Metastatic Breast Carcinoma in the Ovary (tissue), 3 donors: ENCODE data around the genes AKIRIN2 and RNGTT.

DNA sequence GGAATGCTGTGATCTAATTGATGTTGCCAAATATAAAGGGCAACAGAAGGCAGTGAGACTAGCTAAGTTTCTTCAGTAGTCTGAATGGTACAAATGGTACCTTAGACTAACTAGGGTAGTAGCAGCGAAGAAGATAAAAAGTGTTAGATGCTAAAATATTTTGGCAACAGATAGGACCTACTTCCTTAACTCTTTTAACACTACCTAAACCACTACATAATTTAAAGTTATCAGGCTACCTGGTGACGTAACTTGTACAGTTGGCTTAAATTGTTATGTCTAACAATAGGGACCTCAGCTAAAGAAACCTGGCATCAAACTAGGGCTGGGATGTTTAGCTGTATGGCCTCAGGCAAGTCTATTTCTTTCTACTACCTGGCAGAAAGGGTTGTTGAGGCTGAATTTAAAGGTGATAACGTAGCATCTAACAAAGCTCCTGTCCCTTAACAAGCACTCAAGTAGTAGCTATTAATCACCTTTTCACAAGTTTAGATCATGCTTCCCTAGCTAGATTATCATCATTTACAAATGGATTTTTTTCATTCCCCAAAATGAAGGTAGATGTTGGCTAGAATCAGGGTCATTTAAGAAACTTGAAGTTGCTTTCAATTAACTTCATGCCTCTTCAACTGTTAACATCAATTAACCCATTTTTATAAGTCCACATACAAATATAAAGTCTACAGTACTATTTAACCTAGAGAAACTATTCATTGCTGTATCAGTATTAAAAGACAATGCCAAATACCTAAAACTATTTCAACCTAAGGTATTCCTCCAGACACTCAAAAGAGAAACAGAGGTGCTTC, 11.0 kb downstream of the SYNCRIP start:
- PRO-cap, 3 experiments, result no peak in any of the 3 experiments

- PRO-cap, 3 experiments, result no peak in any of the 3 experiments
Observed at GRCh38 chr6:85636542-85637572, 5.8 kb downstream of the SYNCRIP start.

DNA sequence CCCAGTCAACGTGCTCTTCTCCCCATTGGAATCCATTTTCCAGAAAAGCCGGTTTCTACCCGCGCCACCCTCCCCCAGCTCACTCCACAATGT, 178 bp downstream of the SYNCRIP start:
- PRO-cap, 3 experiments, result no peak in any of the 3 experiments

DNA sequence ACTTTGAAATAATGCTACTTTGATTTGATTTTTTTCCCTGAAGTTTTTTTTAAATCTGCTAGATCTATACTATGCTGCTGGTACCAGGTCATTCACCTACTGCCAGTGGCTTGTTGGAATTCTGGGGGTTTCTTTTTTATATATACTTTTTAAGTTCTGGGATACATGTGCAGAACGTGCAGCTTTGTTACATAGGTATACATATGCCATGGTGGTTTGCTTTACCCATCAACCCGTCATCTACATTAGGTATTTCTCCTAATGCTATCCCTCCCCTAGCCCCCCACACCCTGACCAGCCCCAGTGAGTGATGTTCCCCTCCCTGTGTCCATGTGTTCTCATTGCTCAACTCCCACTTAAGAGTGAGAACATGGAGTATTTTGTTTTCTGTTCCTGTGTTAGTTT, 644.3 kb upstream of the HTR1E start:
- PRO-cap, 3 experiments, result no peak in any of the 3 experiments

- PRO-cap, 3 experiments, result no peak in any of the 3 experiments
Observed at GRCh38 chr6:86897253-86897523, 40.1 kb upstream of the HTR1E start.

DNA sequence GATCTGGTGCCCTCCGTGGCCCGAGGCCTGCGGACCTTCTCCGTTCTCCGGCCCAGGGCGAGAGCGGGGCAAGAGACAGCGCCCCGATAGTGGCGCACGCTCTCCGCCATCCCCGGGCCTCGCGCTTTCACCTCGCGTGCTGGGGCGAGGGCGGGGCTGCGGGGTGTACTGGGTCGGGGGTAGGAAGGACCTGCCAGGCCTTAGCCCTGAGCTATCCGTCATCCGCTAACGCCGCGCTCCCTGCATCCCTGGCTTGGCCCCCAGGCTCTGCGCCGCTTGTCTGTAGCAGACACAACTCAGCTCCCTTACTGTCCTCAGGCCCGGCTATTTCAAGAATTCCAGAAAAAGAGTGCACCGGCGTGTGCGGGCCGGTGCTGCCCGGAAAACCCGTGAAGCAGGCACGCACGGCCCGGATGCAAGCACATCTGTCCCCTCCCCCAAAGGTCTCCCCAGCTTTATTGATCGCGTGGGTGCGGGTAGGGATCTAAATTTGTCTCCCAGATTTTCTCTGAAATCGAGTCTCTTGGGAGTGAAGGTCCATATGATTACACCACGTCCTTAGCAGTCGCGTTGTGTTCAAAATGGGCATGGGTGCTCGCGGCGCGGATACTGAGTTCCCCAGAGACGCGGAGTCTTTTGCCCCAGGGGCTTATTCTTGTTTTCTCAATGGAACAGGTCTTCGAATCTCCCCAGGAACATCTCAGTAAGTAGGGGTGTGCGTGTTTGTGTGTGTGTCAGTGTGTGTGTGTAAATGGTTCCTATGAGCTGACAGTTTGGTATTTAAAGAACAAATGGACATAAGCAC, 3.0 kb upstream of the ZNF292 start:
- PRO-cap, 3 experiments, result peak in 3 of 3 experiments; most common plus-strand start position 203 of the sequence (in 1); most common minus-strand start position 121 of the sequence (in 3)

DNA sequence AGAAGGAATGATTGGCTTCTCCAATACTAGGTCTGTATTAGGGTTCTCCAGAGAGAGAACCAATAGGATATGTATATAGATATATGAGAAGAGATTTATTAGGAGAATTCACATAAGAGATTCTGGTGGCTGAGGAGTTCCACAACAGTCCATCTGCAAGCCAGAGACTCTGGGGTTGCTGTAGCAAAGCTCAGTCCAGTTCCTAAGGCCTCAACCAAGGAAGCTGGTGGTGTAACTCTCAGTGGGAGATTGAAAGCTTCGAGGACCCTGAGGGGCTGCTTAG, 29.1 kb downstream of the ZNF292 start:
- PRO-cap, 3 experiments, result no peak in any of the 3 experiments

DNA sequence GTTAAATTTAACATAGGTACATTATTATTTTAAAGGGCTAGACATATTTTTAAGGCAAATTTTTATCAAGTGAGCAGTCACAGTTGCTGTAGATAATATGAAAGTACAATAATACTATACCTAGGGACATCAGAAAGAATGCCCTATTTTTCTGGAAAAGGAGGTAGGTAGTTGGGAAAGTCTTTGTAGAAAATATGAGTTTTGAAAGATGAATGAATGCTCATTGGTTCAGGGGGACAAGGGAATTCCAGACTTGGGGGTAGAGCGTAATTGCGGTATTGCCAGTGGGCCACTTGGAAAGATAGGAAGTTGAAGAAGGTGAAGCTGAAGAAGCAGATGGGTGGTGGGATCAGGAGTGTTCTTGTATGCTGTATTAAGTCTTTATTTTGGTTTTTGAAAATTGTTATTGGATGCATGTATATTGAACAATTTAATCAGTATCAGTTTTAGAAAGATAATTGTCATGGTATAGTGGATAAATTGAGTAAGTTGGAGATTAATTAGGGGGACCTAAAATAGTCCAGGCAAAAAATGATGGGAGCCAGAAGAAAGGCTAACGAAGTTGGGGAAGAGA, 57.9 kb upstream of the SMIM8 start:
- PRO-cap, 3 experiments, result no peak in any of the 3 experiments

DNA sequence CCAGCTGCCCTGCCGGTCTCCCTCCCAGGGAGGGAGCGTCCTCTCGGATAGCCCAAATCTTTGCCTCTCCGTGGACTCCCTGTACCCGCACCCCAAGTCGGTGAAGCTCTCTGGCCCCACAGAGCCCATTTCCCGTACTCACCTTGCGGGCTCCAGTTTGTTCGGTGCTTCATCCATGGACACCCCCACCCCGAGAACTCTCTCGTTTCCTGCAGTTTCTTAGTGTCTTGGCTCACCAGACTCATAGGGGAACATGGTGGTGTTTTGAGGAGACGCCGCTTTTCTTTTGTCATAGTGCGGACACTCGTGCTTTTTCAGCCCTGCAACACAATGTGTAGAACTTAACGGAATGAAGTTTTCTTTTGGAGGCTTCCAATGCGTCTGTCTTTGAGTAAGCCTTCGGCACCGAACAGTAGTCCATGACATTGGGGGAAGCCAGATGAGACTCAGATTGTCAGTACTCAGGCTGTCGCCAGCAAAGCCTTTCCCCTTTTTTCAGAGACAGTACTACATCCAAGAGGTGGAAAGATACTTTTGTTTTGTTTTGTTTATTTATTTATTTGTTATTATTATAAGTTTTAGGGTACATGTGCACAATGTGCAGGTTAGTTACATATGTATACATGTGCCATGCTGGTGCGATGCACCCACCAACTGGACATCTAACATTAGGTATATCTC, 476 bp downstream of the SMIM8 start:
- PRO-cap, 3 experiments, result no peak in any of the 3 experiments

DNA sequence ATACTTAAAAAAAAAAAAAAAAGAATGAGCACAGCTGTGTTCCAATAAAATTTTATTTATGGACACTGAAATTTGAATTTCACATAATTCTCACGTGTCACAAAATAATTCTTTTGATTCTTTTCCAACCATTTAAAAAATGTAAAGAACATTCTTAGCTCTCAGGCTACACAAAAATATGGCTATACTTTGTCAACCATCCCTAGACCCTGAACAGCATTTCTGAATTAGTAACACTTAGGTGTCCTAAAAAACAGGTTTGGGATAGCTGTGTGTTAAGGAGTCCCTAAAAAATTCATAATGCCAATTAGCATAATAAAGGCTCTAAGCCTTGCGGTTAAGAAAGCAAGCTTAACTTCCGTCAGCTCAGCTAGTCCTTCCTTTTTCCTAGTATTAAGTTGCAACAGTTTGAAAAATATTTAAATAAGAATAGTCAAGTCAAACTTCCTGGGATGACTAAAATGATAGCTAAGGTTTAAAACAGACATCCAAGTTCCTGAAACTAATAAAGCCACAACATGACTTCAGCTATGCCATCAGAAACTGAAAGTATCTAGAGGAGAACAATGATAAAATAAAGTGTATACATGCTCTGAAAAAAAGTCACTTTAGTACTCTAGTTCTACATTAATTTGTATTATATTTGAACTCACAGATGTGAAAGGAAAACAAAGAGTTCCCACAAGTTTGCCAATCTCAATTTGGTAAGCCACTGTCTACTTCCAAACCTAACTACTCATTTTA, 3.5 kb downstream of the AKIRIN2 start:
- PRO-cap, 3 experiments, result peak in 2 of 3 experiments; most common plus-strand start position 505 of the sequence (in 2); most common minus-strand start position 394 of the sequence (in 1)

DNA sequence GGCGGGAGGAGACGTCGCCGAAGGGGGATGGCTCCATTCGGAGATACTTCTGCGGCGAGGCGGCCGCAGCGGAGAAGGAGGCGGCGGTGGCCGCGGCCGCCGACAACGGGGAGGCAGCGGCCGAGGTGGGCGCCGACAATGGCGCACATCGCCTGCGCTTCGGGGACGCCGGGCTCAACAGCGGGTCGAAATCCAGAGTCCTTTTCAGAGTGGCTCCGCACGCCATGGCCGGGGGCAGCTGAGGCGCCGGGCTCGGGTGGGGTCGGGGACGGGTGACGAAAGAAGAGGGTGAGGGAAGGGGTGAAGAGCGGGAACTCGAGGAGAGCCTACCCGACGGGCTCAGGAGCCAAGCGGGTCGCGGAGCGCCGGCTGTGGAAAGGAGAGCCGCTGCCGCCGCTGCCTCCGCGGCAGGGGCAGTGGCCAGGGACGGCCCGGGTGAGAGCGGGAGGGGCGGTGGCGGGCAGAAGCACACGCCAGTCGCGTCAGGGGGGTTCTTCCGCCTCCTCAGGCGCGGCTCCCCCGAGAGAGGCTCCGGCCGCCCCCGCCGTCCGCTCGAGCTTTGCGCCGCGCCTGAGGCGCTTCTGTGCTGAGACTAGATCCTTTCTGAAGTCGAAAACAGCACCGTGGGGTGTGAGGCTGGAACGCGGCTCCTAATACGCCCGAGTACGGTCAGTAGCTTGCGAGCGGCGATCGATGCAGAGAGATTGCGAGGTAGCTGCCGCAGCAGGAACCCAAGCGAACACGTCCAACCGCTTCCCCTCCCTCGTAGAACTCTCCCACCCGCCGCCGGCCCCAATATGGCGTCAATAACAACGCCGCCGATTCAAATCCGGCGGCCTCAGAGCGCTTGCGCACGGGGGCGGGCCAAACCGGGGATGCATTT, at the start of gene AKIRIN2:
Gene AKIRIN2, minus strand, starts transcription at position 775 of the 883 bp plus-strand sequence.
- PRO-cap, 3 experiments, result peak in 3 of 3 experiments; most common plus-strand start position 36 of the sequence (in 1); most common minus-strand start position 418 of the sequence (in 3)

DNA sequence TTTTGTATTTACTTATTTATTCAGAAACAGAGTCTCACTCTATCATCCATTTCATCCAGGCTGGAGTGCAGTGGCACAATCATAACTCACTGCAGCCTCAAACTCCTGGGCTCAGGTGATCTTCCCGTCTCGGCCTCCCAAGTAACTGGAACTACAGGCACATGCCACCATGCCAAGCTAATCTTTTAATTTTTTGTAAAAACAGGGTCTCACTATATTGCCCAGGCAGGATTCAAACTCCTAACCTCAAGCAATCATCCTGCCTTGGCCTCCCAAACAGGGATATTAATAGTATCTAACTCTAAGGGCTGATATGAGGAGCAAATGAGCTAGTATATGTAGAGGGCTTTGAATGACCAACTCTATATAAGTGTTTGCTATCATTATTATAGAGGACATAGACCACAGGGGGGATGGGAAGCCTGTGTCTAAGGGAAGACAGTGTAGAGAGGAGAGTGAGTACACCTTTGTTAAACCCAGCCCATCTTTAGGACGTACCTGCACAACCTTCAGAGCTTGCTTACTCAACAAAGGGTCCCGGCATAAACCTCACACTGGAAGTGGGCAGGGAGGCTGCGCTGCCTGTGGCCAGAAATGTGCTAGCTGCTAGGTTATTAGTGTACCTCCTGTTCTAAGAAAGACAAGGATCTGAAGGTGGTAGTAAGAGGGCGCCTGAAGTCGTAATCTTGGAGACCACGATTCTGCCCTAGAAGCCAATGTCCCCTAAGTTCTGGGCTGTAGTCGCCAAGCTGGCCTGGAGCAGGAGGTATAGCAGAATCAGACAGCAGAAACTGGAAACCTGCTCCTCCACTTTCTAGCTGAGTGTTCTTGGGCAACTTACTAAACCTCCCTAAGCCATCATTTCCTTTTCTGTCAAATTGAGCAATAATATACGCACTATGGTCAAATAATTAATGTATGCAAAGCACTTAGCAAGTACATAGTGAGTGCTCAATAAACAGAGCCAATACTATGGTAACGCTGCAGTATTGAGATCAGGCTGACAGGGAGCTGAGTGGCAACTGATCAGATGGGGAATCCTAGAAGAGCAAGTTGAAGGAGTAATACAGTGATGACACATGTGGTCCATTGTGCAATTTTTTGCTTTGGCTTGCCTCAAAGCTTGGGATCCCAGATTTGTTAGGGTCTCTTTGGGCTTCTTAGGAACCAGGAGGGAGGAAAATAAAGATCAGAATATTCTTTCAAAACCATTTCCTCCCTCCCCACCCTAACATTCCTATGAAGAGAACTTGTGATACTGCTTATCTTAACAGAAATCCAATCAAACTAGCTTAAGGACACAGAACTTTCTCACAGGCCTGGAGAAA, 16.7 kb upstream of the AKIRIN2 start:
- PRO-cap, 3 experiments, result peak in 3 of 3 experiments; most common minus-strand start position 793 of the sequence (in 3)

DNA sequence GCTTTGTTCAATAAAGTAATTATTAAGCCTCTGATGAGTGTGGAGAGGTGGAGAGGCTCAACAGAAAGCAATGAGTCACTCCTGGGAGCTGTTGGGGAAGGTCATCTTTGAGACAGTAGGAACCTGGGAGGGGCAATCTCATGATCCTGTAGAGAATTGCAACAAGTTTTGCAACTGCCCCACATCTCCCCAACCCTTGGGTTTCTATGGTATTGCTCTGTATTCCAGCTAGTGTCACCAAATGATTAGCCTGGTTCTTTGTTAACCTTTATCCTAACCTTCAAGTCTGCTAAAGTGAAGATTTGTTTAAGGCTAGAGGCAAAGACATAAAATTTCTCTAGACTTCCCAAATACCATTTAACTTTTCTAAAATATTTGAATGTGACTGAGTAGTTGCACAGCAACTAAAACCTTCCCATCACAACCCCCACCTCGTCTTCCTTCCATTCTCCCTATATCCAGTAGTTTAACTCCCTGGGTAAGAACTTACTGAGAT, 87.7 kb upstream of the AKIRIN2 start:
- PRO-cap, 3 experiments, result no peak in any of the 3 experiments

DNA sequence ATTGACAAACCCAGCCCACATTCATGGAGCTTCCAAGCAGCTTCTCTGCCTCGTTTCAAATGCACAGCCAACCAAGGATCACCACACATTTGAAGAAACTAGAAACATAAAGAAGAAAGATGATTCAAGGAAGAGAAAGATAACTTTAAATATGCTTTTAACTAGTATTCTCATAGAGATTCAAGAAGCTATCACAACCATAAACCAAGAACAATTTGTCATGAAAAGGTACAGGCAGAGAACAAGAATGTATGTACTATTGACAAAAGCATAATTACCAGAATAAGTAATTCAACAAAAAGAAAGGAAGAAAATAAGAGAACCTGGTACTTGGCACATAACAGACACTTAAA, 90.3 kb downstream of the RNGTT start:
- PRO-cap, 3 experiments, result no peak in any of the 3 experiments

DNA sequence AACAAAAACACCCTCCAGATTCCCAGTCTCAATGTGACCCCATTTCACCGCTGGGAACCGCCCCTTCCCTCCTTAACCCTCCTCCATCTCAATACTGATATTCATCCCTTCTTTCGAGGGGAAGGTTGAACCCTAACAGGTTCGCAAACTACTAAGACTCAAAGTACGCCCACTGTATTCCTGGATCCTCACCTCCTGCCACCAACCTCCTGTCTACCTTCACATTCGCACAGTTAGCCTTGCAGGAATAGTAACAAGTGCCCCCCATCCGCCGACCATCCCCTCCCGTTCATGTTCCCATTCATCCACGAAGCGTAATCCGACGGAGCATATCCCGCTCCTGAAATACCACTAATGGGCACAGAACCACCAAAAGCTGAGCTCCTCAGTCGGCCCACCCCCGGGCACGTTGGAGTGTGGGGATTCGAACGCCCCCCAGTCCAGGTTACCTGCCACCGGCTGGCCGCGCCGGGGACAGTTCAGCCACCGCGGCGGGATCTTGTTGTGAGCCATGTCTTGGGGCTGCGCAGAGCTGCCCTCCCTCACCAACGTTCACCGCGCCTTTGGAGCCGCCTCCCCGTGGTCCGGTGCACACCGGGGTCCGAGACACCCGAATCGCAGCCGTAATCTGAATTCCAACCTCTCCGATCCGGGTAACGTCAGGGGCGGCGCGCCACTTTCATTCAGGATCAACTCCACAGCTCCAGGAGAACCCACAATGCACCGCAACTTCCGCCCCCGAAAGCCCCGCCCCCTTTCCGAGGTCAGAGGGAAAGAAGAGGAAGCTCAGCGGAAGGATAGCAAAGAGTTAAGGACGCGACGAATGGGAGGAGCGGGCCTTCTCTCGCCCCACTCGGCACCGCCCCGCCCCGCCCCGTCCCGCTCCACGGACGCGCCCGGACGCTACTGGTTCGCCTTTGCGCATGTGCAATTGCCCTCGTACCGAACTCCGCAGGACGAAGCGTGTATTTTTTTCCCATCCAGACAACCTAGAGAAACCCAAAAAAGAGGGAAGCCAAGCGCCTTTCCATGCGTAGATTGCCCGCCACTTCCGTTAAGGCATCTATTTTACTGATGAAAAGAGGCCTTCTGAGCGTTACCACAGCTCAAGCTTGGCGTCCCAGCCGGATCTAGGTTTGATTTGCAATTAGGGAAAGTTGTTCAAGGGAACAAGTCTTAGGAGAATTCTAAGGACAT, at the start of gene RNGTT:
Gene RNGTT, minus strand, starts transcription at position 722 of the 1,197 bp plus-strand sequence.
- PRO-cap, 3 experiments, result peak in 3 of 3 experiments; most common plus-strand start position 930 of the sequence (in 3); most common minus-strand start position 691 of the sequence (in 3)

GRCh38 chr6:89034330-89035118, 46.0 kb upstream of the PNRC1 start:
- PRO-cap, 3 experiments, result no peak in any of the 3 experiments

DNA sequence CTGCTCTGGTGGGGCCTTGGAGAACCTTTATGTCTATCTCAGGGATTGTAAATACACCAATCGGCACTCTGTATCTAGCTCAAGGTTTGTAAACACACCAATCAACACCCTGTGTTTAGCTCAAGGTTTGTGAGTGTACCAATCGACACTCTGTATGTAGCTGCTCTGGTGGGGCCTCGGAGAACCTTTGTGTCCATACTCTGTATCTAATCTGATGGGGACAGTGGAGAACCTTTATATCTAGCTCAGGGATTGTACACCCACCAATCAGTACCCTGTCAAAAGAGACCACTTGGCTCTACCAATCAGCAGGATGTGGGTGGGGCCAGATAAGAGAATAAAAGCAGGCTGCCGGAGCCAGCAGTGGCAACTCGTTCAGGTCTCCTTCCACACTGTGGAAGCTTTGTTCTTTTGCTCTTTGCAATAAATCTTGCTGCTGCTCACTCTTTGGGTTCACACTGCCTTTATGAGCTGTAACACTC, 15.0 kb upstream of the PNRC1 start:
- PRO-cap, 3 experiments, result no peak in any of the 3 experiments

GRCh38 chr6:89081277-89082354, 1.1 kb downstream of the PNRC1 start:
- PRO-cap, 3 experiments, result peak in 3 of 3 experiments; most common plus-strand start chr6:89081805 (in 1); most common minus-strand start chr6:89081613 (in 2)

DNA sequence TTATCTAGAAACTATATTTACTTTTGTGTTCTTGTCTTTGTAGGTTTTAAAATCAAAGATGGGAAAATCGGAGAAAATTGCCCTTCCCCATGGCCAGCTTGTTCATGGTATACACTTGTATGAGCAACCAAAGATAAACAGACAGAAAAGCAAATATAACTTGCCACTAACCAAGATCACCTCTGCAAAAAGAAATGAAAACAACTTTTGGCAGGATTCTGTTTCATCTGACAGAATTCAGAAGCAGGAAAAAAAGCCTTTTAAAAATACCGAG, 3.1 kb downstream of the PNRC1 start:
- PRO-cap, 3 experiments, result peak in 1 of 3 experiments; most common minus-strand start position 106 of the sequence (in 1)

- PRO-cap, 3 experiments, result no peak in any of the 3 experiments
Observed at GRCh38 chr6:89158084-89158746, 12.4 kb downstream of the PM20D2 start.